ENCODE measurements around a stretch of chr17.

DNA sequence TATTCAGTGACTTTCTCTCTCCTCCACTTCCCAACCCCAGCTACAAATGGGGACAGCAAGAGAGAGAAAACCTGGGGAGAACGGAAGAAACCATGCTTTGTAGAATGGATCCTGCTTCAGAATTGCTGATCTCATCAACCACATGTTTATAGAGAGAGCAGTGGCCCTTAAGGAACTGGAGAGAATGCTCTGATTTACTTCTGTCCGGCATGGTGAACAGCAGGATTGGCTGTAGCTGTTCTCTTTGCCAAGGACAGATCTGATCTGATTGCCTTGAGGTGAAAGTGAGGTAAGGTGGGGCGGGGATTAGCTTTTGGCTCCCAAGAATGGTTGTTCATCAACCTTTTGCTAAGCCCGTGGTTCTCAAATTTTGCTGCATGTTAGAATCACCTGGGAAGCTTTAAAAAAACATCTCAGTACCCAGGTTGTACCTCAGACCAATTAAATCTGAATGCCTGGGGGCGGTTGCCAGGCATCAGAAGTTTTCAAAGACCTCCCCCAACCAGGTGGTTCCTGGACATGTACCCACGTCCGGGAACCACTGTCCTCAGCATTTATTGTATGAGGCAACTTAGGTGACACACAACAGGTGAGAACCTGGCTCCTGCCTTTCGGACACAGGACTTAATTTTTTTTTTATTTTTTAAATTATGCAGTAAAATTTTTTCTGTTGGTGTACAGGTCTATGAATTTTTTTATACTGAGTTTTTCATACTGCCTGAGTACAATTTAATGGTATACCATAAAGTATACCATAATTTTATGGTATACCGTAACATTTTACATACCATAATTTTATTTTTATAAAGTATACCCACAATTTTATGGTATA, 38.9 kb upstream of the DHX8 start:
- RRBS, result no CpG with 5 or more reads among the region's 9 CpGs

DNA sequence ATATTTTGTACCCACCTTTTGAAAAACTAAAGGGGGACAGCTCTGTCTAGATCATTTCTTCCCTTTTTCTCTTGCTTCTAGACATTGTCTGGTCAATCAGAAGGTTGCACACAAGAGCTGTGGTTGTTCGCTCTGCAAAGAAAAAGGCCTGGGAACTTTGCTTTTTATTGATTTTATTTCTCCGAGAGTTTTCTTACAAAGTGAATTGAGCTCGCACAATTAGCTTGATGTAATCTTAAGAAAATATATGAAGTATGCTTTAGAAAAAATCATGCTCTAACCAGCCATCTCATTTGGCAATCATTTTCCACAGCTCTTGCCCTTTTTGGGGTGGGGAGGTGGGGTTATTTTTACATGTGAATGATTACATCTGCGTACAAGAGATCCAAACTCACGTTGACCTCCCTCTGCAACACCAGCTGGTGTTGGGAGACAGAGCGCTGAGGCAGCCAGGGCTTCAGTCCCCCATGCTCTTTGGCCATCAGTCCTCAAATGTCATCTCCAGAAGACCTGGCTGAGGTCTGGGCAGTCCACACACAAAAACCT, 21.4 kb downstream of the MEOX1 start:
- RRBS, result no CpG with 5 or more reads among the region's 6 CpGs

DNA sequence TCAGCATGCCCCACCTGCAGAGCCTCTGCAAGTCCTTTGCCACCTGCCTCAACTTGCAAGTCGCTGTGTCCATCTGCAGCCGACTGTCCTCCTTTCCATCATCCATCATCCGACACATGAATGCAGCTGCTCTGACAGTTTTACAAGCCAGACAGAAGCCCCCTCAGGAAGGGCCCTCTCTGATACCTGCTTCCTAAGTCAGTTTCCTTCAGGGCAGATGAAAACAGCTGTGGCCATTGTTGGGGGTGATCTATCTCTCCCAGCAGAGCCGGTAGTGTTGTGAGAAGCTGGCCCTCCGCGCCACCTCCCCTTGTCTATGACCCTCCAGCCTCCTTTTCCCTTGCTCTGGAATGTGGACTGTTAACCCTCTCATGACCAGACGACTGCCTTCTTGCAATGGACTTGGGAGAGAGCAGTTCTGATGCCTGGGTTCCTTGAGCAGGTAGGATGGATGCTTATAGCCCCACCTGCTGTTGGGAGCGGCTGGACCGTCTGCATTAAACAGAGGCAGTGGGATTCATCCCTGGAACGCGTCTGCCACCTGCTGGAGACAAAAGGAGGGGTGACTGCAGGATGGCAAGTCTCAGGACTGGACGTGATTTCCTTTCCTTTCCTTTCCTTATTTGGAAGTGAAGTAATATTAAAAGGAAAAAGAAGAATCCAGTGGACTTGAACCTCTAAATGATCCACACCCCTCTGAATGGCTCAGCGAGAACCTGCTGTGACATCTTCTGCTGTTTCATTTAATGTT, 1.6 kb upstream of the SOST start:
- RRBS, result no CpG with 5 or more reads among the region's 13 CpGs

DNA sequence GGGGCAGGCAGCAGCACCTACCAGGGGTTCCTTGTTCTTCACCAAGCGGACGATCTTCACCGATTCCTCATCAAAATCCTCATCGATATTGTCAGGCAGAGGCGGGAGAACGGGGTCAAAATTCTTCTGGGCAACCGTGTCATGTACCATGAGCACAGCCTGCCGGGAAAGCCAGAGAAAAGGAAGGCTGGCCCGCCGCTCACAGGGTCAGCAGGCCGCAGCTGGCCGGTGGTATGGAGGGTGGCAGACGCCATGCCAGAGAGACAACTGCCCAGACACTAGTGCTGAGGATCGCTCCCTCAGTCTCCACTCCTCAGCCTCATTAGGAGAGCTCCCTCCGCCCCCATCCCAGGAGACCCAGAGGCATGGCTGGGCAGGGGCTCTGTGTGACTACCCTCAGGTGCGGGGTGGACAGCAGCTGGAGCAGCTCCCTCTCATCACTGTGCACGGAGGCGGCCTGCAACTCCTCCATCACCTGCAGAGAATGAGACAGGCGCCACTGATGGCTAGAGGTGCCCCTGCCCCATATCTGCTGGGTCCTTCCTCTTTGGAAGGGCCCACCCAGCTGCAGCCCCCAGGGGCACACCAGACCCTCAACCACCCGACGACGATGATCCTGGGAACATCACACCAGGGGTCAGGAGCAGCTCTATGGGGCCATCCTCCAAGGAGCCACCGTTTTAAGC, 3.2 kb downstream of the MPP3 start:
- RRBS, result 91% methylated on average over 5 of the region's 23 CpGs

- RRBS, result no CpG with 5 or more reads among the region's 8 CpGs
These were observed 6.7 kb upstream of the MPP3 start for GRCh38 chr17:43839412-43840209.

DNA sequence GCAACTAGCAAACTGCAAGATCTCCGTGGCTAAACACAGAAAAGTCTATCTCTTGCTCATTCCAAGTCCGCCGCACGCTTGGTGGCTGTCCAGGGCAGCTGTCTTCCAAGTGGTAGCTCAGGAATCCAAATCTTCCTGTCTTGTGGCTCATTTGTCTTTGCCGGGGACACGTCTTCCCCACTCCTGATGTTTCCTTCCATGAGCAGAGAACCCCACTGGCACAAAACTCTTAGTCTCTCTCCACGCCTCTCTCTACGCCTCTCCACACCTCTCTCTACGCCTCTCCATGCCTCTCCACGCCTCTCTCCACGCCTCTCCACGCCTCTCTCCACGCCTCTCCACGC, 4.9 kb upstream of the CD300LG start:
- RRBS, result no CpG with 5 or more reads among the region's 14 CpGs

GRCh38 chr17:43848332-43848944, 1.5 kb downstream of the CD300LG start:
- RRBS, result no CpG with 5 or more reads among the region's 13 CpGs

DNA sequence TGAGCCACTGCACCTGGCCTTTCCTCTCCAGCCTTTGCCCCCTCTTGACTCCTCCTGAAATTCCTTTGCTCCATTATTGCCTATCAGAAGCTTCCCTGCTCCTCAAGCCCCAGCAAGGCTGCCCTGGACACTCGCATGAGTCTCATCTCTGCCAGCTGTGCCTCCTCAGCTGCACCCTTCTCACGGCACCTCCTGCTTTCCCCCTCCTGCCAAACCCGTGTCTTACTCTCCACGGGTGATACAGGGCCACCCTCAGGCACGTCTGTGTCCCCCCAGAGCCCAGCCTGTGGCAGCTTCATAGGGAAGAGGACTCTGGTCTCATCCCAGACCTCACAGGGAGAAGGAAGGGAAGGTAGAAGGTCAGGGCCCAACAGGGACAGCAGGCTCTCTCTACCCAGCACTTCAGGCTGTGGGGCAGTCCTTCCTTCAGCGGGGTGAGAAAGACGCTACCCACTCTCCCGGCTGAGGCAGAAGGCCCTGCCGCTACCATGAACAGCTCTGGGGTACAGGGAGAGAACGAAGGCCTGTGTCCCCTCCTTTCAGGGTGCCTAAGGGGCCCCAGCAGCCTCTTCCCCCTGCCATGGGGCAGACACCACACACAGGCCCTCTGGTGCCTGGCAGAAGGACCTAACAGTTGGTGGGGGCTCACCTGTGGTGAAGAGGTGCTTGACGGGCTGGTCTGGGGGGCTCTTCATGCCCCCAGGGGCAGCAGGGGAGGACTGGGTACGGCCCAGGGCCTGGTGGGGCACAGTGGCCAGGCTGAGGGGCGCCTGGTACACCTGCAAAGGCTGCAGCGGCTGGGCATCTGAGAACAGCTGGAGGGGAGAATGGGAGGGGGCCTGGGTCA, 15.6 kb downstream of the G6PC3 start:
- RRBS, result no CpG with 5 or more reads among the region's 14 CpGs

DNA sequence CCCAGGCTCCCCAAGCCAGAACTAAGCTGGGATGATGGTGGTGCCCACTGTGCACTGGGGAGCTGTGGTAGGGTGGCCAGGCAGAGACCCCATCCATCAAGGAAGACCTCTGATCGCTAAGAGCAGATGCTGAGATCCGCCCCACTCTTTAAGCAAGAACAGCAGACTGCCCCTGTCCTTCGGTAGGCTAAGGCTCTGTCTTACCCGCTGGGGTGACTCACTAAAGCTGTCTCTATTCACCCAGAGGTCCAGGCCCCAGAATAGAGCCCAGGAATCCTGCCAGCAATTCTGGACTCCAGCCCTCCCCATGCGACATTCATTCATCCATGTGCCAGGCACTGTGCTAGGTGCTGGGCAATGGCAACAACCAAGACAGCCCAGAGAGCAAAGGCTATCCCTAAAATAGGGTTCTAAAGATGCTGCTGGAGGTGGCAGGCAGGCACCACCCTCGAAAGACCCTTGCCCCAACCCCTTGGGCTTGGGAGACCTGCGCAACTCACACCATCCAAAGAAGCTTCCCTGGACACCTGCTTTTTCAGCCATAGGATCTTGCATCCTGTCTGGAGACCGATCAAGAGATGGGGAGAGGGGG, 15.3 kb downstream of the HDAC5 start:
- RRBS, result no CpG with 5 or more reads among the region's 8 CpGs

DNA sequence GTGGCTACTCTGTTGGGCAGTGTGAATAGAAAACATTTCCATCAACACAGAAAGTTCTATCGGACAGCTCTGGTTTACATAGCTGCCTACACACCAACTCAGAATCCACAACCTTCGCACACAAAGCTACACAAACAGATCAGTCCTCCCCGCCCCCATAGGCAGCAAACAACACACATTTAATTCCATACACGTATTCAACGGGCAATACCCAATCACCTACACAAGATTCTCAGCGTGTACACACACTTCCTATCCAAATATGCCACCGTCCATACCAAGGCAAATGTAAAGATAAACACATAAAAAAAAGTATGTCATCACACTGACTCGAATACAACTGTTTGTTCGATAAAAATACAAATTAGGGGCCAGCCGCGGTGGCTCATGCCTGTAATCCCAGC, 3.0 kb upstream of the HROB start:
- RRBS, result no CpG with 5 or more reads among the region's 11 CpGs

DNA sequence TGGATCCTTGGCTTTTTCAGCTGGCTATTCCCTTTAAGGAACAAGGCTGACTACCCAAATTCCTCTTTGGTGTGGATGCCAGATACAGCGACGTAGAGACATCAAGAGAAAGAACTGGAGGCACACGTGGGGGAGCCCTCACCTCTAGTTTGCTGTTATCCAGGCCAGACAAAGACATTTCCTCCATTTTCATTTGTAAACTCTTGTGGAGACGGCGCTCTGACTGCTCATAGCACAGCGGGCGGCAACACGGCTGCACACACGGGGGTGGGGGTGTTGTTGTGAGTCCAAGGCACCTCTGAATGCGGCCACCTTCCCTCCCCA, 1.8 kb downstream of the ATXN7L3 start:
- RRBS, result no CpG with 5 or more reads among the region's 10 CpGs

- RRBS, result no CpG with 5 or more reads among the region's 20 CpGs
These were observed 17.0 kb downstream of the SLC4A1 start for GRCh38 chr17:44250846-44251383.

DNA sequence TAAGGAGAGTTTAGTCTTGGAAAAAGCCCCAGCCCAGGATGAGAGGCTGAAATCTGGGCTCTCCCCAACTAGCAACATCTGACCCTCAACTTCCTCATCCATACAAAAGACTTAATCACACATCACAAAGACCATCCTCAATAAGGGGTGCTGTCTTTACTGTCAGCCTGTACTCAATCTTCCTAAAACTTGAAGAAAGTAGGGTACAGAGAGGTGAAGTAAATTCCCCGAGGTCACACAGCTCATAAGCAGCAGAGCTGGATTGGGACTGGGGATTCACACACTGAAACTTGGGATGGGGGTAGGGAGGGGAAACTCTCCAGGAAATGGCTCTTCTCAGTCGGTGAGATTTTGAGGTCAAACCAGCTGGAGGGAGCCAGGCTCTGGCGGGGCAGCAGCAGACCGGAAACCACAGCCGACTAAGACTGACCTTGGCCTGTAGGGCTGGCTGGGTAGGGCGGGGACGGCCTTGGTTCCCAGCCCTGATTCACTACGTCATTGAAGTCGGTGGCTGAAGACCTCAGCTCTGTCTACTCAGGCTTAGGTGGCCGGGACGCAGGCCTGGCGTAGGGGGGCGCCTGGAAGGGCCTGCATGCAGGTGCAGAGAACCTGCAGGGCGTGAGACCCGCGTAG, 11.6 kb upstream of the SLC4A1 start:
- RRBS, result no CpG with 5 or more reads among the region's 16 CpGs

- RRBS, result 76% methylated on average over 5 of the region's 30 CpGs
These were observed 4.8 kb downstream of the SLC25A39 start for GRCh38 chr17:44319486-44320485.

GRCh38 chr17:44431130-44431615, 41.7 kb upstream of the ITGA2B start:
- RRBS, result no CpG with 5 or more reads among the region's 3 CpGs

DNA sequence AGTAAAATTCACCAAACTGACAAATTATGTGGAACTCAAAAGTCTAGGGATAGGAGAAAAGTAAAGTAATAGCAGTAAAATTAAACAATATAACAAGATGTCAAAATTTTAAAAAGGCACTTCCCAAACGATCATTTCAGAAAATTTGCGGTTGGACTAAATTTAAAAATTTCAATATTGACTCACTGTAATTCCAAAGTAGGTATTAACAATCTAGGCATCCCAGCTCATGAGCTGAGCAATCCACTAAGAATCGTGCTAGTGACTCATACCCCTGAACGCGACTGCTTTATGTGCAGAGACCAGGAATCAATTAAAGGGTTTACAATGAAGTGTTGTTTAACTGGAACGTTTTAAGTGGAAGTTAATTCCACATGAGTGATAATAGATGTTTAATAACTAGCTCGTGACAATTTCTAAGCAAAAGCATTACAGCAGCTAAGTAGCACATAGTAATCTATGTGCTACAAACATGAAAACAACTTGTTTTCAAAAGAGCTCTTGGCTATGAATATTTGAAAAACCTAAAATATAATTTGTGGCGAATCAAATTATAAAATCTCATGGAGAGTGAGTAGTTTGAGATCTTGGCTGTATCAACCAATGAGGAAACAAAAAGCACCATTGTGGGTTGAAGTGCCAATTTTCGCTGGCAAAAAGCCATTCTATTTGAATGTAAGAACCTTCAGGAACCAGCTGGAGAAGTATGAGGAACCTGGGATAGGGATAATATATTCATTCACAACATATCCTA, 9.4 kb downstream of the GJC1 start:
- RRBS, result no CpG with 5 or more reads among the region's 9 CpGs

- RRBS, result no CpG with 5 or more reads among the region's 4 CpGs
These were observed 877 bp upstream of the GJC1 start for GRCh38 chr17:44830952-44831376.

DNA sequence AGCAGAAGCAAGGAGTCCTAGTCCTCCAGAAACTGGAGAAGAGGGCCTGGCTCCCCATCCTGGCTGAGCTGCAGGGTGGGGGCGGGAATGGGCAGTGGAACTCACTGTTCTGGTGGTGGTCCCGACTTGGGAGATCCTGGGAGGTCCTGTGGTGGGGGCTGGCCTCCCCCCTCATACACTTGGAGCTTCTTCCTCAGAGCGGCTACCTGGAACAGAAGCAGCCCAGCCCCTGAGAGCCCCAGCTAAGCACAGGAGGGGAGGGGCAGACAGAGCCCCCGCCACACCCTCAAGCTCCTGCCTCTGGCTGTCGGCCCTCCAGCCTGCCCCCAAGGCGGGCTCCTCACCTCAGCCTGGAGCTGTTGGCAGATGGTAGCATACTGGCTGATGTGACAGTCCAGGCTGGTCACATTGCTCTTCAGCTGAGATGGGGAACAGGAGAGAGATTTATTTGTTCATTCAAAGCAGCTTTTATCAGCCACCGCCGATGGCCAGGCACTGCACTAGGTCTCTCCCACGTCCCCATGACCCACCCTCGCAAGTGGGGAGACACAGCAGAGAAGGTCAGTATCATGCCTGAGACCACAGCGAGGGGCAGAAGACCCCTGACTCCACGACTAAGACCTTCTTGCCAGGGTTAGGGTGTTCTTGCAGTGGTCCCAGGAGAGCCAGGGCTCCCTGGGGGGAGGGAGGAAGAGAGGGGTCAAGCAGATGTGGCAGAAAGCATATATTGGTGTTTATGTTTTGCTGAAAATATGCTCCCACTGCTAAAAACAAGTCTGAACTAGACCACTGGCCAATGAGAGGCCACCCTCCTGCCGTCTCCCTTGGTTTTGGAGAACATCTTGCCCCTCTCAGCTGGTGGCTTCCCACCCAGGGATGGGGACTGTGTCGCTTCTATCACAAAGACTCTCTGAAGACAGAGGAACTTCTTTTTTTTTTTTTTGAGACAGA, 14.7 kb downstream of the KIF18B start:
- RRBS, result no CpG with 5 or more reads among the region's 14 CpGs

DNA sequence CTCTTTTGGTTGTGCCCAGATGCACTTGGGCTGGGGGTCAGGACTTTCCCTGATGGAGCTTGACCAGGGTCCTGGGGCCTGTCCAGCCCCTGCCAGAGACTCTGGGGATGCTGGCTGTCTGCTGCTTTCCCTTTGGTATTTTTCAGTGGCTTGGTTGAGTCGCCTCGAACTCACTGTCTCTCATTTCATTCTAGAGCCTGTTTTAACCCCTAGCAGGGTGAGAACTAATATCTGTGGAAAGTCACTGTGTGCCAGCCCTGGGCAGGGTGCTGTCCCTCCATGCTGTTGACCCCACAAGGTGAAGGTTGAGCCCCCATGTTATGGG, 33.0 kb downstream of the DCAKD start:
- RRBS, result no CpG with 5 or more reads among the region's 2 CpGs

All from aortic smooth muscle cell (primary cell).